ENCODE results near the genes IL5, KIF3A and AFF4.

DNA sequence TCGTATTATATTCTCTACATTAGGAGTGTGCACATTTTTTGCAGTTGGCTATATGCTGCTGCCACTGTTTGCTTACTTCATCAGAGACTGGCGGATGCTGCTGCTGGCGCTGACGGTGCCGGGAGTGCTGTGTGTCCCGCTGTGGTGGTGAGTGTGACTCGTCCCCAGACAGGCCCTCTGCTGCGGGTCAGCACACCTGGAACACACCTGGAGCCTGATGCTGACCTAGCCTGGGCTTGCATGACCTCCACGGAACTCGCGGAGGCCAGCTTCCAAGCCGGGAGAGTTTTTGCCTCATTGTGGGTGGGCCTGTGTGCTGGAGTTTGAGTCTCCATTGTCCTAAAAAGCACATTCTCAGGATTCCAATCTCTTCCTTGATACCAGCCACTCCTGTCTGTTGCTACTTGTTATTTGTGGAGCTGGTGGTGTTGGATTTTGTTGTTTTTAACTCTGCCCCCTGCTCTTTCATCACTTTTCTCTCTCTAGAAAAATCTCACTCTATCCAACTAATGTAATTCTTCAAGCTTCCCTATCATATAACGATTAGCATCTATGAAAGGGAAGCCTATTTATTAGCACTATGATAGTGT lies 28.1 kb downstream of the SLC22A4 start:
- PRO-cap, 2 experiments = no peak in any of the 2 experiments
- RAMPAGE, long total RNA, 5 experiments = no peak in any of the 5 experiments

GRCh38 chr5:132334661-132335325 lies 34.7 kb upstream of the SLC22A5 start:
- PRO-cap, 2 experiments = no peak in any of the 2 experiments
- RAMPAGE, long total RNA, 5 experiments = no peak in any of the 5 experiments

GRCh38 chr5:132410290-132410793 lies 40.8 kb downstream of the SLC22A5 start:
- PRO-cap, 2 experiments = peak in 1 of 2 experiments; most common plus-strand start chr5:132410595 (in 1); most common minus-strand start chr5:132410571 (in 1)
- RAMPAGE, long total RNA, 5 experiments = no peak in any of the 5 experiments

- PRO-cap, 2 experiments = no peak in any of the 2 experiments
- RAMPAGE, long total RNA, 5 experiments = no peak in any of the 5 experiments
These were observed 59.0 kb downstream of the SLC22A5 start for GRCh38 chr5:132428472-132428944.

DNA sequence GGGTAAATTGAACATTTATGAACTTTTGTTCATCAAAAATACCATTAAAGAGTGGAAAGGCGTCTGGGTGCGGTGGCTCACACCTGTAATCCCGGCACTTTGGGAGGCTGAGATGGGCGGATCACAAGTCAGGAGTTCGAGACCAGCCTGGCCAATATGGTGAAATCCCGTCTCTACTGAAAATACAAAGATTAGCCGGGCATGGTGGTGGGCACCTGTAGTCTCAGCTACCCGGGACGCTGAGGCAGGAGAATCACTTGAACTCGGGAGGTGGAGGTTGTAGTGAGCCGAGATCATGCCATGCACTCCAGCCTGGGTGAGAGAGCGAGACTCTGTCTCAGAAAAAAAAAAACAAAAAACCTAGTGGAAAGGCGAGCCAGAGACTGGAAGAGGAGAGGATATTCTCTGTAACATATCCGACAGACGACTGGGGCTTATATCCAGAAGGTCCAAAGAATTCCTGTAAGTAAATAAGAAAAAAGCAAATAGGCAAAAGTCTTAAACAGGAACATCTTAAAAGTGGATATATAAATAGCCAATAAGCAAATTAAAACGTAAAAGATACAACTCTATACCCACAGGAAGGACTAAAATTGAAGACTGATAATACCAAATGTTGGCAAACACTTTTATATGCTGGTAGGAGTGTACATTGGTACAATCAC lies 50.2 kb downstream of the IRF1 start:
- PRO-cap, 2 experiments = no peak in any of the 2 experiments
- RAMPAGE, long total RNA, 5 experiments = no peak in any of the 5 experiments

DNA sequence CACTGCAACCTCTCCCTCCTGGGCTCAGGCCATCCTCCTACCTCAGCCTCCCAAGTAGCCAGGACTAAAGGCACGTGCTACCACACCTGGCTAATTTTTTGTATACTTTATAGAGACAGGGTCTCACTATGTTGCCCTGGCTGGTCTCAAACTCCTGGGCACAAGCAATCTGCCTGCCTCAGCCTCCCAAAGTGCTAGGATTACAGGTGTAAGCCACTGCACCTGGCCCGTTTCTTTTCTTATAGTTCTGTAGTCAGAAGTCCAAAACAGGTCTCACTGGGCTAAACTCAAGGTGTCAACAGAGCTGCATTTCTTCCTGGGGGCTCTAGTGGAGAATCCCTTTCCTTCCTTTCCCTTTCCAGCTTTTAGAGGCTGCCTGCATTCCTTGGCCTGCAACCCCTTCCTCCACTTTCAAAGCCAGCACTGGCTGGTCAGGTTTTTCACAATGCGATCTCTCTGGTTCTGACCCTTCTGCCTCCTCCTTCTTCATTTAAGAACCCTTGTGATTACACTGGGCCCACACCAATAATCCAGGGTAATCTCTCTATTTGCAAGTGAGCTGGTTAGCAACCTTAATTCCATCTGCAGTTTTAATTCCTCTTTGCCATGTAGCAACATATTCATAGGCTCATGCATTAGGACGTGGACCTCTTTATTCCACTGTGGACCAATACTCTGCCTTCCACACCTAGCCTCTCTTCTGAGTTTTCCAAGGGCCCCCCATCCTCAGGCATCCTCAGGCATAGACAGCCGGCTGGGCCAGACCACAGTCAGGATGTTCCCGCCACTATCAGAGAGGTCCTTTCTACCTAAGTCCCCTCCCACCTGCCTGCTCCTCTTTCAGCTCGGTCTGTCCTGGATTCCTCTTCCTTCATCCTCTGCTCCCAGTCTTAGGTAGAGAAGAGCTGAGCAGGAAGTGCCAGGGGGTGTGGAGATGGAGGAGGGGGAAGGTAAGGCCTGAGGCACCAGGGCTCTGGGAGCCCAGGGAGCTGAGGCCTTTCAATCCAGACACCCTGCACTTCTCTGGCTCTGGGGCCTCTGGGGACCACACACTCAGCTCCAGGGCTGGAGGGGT lies 16.1 kb downstream of the IRF1 start:
- PRO-cap, 2 experiments = no peak in any of the 2 experiments
- RAMPAGE, long total RNA, 5 experiments = no peak in any of the 5 experiments

DNA sequence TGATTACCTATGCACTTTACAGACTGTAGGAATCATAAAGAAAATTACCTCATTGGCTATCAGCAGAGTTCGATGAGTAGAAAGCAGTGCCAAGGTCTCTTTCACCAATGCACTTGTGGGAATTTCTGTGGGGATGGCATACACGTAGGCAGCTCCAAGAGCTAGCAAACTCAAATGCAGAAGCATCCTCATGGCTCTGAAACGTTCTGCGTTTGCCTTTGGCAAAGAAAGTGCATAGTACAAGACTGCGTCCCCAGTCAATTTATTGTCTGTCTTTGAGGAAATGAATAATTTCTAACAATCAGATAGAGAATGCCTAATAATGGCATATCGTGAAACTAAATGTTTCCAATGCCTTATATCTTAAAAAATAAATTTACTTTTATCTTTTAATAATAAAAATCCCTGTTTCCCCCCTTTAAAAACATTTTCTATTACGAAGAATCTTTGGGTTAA lies at the start of gene IL5:
IL5 (minus strand) TSS at position 236 of the 456 bp plus-strand sequence.
- PRO-cap, 2 experiments = no peak in any of the 2 experiments
- RAMPAGE, long total RNA, 5 experiments = no peak in any of the 5 experiments

GRCh38 chr5:132556464-132556679 lies 405 bp upstream of the RAD50 start:
- PRO-cap, 2 experiments = no peak in any of the 2 experiments
- RAMPAGE, long total RNA, 5 experiments = no peak in any of the 5 experiments

DNA sequence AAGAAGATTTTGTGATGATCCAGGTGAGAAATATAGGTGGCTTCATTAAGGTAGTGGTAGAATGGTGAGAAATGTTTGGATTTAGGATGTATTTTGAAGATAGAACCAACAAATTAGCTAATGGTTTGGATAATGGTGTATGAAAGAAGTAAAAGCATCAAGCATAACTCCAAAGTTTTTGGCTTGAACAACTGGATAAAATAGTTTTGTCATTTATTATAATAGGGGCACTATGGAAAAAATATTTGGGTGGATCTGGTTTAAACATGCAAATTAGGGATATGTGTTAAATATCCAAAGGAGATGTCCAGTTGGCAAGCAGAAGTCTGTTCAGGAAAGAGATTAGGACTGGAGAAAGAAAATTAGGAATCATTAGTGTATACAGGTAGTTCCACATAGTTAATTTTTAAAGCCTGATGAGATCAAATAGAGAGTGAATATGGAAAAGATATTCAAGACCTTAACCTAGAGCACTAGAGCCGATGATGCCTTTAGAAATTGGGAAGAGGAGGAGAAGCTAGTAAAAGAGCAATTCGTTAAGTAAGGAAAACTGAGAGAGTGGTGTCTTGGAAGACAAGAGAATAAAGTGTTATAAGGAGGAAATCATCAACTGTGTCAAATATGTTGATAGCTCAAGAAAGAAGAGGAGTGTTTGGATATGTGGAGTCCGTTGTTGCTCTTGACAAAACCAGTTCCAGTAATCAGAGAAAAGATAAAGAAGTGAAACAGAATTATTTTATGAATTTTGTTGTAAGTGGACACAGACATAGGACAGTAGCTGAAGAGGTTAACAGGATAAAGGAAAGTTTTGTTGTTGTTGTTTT lies 5.8 kb downstream of the RAD50 start:
- PRO-cap, 2 experiments = no peak in any of the 2 experiments
- RAMPAGE, long total RNA, 5 experiments = no peak in any of the 5 experiments

- PRO-cap, 2 experiments = no peak in any of the 2 experiments
- RAMPAGE, long total RNA, 5 experiments = no peak in any of the 5 experiments
These were observed 37.9 kb downstream of the RAD50 start for GRCh38 chr5:132594574-132595237.

- PRO-cap, 2 experiments = peak in 2 of 2 experiments; most common plus-strand start chr5:132737740 (in 1); most common minus-strand start chr5:132737505 (in 1)
- RAMPAGE, long total RNA, 5 experiments = start-site peak on the minus strand in 5 of 5 experiments, at chr5:132737494-132737579 at its widest, 32 to 1,166 reads per replicate
These were observed at the start of gene KIF3A for GRCh38 chr5:132736636-132737812. Gene KIF3A, minus strand, starts transcription at chr5:132737546.

GRCh38 chr5:132943113-132943872 lies 20.1 kb downstream of the AFF4 start:
- PRO-cap, 2 experiments = no peak in any of the 2 experiments
- RAMPAGE, long total RNA, 5 experiments = no peak in any of the 5 experiments

GRCh38 chr5:132951579-132951854 lies 11.9 kb downstream of the AFF4 start:
- PRO-cap, 2 experiments = no peak in any of the 2 experiments
- RAMPAGE, long total RNA, 5 experiments = no peak in any of the 5 experiments

DNA sequence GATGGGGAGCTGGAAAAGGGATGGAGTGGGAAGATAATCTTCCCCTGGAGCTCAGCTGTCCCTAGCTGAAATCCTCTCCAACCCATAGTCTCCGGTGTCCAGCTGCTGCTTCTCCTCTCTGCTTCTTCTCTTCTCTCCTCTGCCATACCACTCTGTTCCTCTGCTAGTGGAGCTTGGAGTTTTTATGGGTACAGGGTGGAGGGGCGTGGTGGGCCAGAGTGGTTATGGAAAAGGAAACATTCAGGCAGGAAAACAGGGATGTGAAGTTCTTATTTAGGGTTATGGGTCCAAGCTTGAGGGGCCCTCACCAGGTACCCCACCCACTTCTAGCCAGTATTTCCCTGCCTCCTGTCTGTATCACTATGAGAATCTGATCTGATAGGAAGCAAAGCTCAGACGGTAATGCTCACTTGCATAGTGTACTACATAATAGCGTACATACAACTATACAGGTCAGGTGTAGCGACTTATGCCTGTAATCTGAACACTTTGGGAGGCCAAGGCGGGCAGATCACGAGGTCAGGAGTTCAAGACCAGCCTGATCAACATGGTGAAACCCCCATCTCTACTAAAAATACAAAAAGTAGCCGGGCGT lies 8.3 kb downstream of the AFF4 start:
- PRO-cap, 2 experiments = no peak in any of the 2 experiments
- RAMPAGE, long total RNA, 5 experiments = no peak in any of the 5 experiments

GRCh38 chr5:132960883-132961919 lies 2.2 kb downstream of the AFF4 start:
- PRO-cap, 2 experiments = no peak in any of the 2 experiments
- RAMPAGE, long total RNA, 5 experiments = no peak in any of the 5 experiments

DNA sequence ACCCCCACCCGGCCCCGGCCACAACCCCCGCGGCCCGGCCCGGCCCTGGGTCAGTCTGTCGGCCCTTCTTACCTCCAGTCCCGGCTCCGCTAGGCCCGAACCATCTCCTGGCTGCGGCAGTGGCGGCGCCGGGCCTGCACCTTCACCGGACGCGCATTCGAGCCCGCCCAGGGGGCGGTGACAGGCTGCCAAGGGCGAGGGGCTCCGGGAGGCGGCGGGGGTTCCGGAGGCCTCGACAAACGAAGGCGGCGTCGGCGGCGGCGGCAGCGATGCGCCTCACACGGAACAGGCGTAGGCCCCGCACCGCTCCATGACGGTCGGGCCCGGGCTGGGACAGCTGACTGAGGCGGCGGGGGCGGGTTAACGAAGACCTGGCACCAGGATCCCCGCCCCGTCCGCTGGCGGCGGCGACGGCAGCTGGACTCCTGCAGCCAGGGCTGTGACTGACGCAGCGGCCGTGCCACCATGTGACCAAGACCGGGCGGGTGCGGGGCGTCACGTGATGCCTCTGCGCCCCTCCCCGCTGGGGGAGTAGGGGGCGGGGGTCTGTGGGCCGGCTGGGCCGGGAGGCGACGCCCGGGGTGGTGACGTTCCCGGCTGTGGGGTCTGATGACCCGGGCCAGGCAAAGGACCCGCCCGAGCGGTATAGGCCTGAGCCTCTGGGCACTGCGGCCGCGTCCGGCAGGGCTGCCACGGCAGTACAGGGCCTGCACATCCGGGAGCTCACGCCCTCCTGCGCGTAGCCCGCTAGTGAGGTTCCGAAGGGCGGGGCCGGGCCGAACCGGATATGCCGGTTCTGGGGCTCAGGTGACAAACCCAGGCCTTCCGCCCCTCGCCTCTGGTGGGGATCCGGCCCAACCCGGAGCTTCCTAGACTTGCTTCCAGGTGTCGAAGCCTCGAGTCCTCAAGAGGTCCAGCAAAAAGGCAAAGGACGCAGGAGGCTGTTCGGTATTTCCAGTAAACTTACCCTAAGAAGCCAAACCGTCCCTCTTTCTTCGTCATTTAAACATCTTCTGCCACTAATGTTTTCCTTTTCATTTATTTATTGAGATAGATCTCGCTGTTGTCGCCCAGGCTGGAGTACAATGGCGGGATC lies at the start of gene AFF4:
AFF4 (minus strand) TSS at position 448 of the 1,096 bp plus-strand sequence.
- PRO-cap, 2 experiments = peak in 2 of 2 experiments; most common plus-strand start position 238 of the sequence (in 2); most common minus-strand start position 144 of the sequence (in 1)
- RAMPAGE, long total RNA, 5 experiments = no peak in any of the 5 experiments

DNA sequence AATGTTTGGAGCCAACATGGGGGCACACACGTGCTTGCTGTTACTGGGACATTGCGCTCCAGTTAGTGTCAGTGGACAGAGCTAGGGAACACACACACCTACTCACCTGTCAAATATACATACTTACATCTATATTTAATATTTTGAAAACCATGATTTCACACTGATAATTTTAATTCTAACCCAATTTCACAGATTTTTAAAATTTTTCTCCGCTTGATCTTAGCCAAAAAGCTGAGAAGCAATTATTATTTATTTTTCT lies 10.2 kb downstream of the ZCCHC10 start:
- PRO-cap, 2 experiments = no peak in any of the 2 experiments
- RAMPAGE, long total RNA, 5 experiments = no peak in any of the 5 experiments

- PRO-cap, 2 experiments = no peak in any of the 2 experiments
- RAMPAGE, long total RNA, 5 experiments = no peak in any of the 5 experiments
These were observed 44.1 kb downstream of the HSPA4 start for GRCh38 chr5:133095822-133096443.

DNA sequence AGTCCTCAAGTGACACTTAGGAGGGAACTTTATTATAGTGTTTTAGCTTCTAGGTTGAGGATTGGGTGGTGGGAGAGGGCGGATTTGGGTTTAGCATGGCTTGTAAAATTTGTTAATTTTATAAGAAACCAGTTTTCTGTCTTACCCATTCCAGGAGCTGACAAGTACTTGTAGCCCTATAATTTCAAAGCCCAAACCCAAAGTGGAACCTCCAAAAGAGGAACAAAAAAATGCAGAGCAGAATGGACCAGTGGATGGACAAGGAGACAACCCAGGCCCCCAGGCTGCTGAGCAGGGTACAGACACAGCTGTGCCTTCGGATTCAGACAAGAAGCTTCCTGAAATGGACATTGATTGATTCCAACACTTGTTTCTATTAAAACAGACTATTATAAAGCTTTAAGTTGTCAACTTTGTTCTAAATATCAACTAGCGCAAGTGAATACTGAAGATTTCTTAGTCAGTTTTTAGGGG lies 52.3 kb downstream of the HSPA4 start:
- PRO-cap, 2 experiments = no peak in any of the 2 experiments
- RAMPAGE, long total RNA, 5 experiments = no peak in any of the 5 experiments

GRCh38 chr5:133522884-133523451 lies 89.4 kb downstream of the FSTL4 start:
- PRO-cap, 2 experiments = no peak in any of the 2 experiments
- RAMPAGE, long total RNA, 5 experiments = no peak in any of the 5 experiments